SJCRH30 (cell line): ENCODE measurements around a stretch of chr16.

DNA sequence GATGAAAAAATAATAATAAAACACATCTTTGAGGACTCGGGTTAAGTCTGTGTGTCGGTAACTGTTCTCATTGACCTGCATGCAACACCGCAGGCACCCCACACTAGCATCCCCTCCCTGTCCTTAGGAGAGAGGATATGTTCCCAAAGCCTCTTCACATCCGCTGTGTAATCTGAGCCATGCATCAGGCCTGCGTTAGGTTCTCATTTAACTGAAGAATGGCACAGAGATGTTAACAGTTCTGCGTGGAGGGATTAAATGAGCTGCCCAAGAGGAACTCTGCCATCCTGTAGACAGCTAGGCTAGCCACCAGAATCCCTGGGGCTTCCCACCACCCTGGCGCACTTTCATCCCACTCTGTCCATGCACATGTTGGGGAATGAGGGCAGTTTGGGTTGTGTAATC is 919 bp upstream of the GLG1 start:
- RAMPAGE, long total RNA: no peak

DNA sequence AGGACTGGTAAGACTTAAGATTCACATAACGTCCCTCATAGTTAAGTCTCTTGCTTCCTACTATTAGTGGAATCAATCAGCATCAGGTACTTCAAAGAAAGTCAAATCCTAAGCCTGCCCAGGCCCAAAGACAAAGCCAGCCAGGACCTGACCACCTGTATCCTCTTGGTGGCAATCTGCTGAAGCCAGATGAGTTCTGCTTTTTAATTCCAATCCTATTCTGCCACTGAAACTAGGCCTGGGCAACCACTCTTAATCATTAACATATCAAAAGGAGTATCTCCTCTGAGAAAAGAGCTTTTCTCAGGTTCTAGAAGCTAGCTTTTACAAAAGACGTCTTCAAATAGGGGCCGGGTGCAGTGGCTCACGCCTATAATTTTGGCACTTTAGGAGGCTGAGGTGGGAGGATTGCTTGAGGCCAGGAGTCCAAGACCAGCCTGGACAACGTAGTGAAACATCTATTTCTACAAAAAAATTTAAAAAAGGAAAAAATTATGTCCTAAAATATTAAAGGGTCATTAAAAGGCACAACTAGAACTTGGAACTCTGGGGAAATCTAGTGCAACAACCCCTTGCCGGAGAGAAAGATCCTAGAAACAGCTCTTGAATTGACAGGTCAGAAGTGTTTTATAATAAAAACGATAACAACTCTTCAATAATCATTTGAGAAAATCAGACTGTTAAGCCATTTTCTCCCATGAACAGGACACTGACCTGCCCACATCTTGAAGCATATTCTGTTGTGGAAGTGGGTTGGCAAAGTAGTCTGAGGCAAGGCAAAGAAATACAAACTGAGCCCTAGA is 15.3 kb upstream of the GLG1 start:
- RAMPAGE, long total RNA: no peak

DNA sequence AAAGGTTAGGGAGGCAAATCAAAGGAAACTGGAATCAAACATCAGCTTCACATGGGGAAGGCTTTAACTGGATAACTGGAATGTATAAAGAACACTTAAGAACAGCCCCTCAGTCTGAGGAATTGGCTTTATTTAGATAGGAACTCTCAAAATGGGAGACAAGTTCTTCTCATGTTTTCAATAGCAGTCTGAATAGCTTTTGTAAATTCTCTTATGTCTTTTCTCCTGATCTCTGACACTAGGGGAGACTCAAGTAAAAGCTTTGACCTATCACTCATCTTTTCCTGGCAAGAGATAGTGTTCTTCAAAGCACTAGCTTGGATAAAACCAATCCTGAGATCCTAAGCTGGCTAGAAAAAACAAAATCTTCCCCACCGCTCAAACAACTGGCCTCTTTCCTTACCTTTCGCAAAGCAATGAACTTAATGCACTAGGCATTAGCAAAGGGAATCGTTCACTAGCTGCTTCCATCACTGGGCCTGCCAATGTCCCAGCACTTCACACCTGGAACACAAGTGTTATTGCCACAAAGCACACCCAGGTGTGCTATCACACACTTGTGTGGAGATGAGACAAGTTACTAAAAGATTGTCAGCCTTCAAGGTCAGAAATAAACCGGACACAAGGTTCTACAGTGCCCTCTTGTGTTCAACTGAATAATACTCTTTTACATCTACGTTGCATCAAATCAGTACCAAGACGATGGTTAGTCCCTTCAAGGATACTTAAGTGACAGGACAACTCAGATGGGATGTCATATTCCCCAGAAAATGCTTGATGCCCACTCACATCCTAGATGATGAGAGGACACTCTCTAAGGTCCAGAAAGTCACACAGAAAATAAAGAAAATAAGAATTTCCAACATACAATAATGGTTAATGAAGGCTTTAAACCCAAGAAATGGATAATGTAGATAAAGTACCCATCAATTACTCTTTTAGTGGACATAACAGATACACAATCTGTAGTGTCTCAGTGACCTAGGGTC is 16.2 kb upstream of the GLG1 start:
- RAMPAGE, long total RNA: no peak

- RAMPAGE, long total RNA: no peak
Observed at GRCh38 chr16:74627215-74628232, 20.6 kb upstream of the GLG1 start.

DNA sequence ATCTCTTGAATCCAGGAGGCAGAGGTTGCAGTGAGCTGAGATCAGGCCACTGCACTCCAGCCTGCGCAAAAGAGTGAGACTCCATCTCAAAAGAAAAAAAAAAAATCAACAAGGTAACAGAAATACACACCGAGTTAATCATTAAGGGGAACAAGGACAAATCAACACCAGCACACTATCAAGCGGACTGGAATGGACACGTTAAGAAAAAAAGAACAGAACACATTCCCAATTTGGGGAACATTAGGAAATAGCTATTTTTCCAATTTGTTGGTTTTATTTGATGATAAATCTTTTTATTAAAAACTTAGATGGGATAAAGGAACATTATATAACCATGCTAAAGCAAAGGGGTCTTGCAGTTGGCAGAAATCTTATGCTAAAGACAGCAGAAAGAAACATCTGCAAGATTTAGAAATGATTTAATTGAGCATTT is 28.5 kb upstream of the GLG1 start:
- RAMPAGE, long total RNA: no peak

DNA sequence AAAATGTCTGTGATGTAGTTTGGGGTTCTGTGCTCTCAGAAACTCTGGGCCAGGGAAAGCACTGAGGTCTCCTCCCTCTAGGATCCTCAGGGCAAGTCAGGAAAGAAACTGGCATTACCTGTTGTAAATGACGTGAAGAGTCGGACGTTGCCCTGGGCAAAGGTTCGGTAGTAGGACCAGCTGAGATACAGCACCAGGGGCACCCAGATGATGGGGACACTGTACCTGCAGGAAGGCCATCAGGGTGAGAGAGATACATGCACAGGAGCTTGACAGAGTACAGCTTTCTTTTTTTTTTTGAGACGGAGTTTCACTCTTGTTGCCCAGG is 25.4 kb upstream of the MLKL start:
- RAMPAGE, long total RNA: no peak

- RAMPAGE, long total RNA: no peak
Observed at GRCh38 chr16:74730106-74730946, 29.7 kb upstream of the MLKL start.

- RAMPAGE, long total RNA: no peak
Observed at GRCh38 chr16:74760202-74760917, 14.3 kb downstream of the FA2H start.

- RAMPAGE, long total RNA: no peak
Observed at GRCh38 chr16:74915784-74916431, 69.0 kb downstream of the WDR59 start.

DNA sequence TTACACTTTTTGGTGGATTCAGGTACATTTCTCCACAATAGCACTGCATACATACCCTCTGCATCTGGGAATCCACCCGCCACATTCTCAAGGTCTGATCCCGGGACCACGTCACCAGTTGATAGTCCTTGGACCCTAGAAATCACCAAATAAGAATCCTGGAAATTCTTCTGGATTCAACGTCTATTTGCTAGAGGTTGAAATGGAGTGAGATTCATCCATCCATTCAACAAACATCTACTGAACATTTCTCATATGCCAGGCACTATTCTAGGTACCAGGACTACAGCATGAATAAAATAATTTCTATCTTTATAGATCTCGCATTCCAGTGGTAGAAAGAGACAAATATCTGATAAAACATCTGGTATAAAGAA is 67.1 kb downstream of the WDR59 start:
- RAMPAGE, long total RNA: no peak

DNA sequence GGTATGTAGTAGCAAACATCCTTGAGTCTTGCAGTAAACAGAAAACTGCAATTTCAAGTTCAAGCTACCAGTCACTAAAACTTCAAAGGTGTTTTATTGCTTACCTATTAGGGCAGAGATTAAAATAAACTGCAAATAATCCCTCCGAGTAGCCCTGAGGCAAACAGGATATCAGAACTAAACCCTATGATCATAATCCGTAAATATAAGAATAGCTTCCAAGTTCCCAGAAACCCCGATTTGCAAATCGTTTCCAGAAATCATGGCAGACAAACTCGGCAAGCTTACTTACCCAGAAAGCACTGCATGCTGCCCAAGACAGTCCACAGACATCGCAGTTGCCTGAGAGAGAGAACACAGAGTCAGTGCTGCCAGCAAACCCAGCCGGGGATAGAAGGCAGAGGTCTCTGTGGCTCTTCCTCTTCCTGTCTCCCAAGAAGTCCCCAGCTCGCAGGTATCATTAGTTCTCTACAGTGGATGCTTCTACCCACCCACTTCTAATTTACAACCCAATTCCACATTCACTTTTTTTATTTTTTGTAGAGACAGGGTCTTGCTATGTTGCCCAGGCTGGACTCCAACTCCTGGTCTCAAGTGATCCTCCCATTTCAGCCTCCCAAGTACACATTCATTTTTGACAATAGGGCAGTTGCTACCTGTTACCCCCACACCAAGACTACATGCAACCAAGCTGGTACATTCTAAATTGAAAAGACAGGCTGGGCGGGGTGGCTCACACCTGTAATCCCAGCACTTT is 19.3 kb downstream of the WDR59 start:
- RAMPAGE, long total RNA: no peak

GRCh38 chr16:75016594-75017014 is 17.8 kb downstream of the ZNRF1 start:
- RAMPAGE, long total RNA: no peak

DNA sequence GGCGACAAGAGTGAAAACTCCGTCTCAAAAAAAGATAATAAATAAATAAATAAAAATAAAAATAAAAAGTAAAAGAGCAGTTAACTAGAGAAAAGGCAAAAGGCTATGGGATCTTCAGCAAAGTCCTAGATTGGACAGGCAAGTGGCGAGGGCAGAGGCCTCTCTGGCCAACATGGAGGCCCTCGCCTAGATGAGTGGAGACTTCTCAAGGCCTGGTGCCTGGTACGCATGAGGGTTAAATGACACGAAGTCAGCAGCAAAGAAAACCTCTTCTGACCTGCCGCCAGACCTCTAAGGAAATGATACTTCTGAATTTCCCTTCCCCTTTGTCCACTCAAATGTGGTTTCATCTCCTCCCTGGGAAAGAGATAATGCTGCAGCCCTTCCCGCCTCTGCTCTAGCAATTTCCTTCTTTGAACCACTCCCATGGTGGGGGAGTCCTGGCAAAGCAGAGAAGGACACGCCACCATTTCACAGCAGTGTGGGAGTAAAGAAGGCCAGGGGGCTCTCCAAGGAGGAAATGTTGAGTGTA is 65.6 kb upstream of the BCAR1 start:
- RAMPAGE, long total RNA: no peak

DNA sequence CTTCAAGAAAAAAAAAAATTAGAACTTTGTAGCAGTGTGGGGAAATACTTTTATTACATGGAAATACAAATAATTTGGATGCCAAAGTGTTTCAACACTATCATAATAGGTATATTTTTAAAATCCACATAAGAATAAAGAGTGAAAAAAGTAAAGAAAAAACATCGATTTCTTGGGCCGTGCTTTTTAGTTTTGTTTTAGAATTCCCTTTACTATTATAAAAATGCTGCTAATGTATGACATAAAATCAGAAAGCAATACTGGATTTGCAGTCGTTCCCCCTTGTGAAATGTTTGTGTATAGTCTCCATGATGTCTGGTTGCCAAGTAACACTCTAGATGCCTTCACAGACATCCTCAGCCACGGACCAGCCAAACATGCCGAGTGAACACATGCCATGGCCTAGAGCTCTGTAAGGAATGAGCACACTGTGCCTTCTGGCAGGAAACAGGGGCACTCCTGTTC is 6.5 kb upstream of the CHST6 start:
- RAMPAGE, long total RNA: no peak

GRCh38 chr16:75653814-75654783 is 6.5 kb downstream of the TERF2IP start:
- RAMPAGE, long total RNA: no peak

DNA sequence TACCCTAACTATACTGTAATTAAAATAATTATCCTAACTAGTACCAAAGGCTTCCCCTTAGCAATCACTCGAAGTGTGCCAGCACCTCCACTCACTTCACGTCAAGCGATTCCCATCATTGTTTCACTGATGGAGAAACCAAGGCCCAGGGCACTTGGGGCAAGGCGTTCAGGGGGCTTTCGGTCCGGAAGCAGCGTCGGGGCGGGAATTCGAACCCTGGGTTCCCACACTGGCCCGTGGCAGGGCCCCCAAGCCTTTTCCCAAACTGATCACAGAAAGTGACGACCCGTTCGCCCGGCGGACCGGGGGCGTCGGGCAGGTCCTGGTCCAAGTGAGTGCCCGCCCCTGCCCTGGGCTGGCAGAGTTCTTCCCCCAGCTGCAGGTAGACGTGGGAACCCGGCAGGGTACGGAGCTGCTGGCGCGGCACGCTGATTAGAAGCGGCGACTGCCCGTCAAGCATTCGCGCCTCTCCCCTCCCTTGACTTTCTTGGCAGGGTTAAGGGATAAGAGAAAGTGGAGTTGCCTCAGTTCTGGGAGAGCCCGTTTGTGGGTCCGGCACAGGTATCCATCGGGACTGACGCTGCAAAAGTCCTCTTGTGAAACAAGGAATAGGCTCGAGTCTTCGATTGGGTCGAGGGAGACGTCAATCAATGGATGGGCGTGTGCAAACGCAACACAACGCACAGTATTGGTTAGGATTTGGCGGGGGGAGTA is 726 bp upstream of the MON1B start:
- RAMPAGE, long total RNA: no peak

GRCh38 chr16:77192437-77192989 is 1.5 kb downstream of the MON1B start:
- RAMPAGE, long total RNA: no peak

DNA sequence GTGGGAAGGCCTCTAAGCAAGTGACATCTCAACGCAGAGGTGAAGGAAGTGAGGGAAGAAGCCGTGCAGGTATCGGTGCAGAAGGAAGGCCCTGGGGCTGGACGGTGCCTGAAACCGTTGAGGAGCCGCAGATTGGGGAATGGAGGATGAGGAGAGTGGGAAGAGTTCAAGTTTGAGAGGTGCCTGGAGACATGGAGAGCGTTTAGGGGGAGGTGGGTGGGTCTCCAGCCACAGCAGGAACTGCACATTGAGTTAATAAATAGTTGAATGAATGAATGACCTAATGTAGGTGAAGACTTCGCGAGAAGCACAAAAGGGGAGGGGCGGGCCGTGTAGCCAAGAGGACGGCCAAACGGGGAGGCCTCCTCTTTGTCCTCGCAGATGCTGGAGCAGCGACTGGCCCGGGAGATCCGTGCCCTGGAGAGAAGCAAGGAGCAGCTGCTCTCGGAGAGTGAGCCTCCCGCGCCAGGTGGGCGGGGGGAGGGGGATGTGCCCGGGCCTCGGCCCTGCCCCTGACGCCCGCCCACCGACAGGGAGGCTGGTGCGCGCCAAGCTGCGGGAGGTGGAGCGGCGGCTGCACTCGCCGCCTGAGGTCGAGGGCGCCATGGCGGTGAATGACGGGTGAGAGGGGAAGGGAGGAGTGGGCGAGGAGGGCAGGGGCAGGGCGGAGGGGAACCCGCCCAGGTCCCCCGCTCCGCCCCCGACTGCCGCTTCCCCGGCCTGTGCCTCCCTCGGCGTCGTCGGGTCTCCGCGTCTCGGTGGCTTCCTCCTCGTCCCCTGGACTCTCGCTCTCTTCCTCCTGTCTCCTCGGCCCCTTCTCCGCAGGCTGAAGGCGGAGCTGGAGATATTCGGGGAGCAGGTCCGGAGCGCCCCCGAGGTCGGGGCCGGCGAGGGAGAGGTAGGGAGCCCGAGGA is 12.8 kb downstream of the SYCE1L start:
- RAMPAGE, long total RNA: no peak

- RAMPAGE, long total RNA: no peak
Observed at GRCh38 chr16:77499409-77500164, 64.8 kb upstream of the ADAMTS18 start.

GRCh38 chr16:77859521-77859925 is 71.2 kb downstream of the VAT1L start:
- RAMPAGE, long total RNA: no peak